T-cell (primary cell): Measurements from ENCODE around the gene CAPN2.

DNA sequence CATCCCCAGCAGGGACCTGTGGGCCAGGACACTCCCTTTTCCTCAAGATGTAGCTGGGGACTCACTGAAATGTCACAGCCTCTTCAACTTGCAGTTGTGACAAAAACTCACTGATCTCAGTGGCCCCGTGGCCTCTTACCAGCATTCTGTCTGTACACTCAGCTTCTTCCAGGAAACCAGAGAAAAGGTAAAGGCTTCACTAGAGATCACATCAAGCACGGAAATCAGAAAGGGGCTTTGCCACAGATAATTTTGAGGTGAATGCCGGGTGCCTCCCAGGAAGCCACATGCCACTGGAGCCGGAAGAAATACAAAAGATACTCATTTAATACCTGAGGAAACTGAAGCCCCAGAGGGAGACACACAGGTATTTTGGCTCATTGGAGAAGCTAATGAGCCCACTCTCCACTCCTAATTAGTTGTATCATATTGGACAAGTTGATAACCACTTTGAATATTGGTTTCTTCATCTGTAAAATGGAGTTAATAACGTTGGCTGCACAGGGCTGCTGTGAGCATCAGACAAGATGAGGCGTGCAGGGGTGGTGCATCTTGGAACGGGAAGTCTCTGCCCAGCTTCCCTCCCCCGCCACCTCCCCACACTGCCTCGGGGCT lies 122.4 kb downstream of the CCDC185 start:
- PRO-cap, 7 experiments = peak in 6 of 7 experiments; most common plus-strand start position 354 of the sequence (in 1); most common minus-strand start position 160 of the sequence (in 6)

DNA sequence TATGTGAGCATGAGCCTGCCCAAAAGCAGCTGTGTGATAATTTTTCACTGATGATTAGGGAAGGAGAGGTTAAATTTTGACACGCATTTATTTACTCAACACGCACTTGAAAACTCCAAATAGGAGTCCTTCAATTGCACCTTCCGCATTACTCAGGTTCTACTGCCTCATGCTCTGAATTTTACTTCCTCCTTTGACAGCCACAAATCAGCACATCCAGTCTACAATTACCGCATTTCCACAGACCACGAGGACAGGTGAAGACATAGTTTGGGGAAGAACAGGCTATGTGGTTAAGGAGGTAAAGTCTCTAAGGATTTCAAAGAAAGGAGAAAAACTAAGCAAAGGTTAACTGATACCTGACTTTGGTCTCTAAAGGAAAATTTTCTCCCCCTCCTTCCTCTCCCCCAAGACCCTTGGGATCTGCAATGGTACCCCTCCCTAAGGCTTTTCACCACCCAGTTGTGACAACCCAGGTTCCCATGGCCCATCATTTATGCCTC lies 2.5 kb downstream of the CAPN8 start:
- PRO-cap, 7 experiments = no peak in any of the 7 experiments

- PRO-cap, 7 experiments = peak in 7 of 7 experiments; most common plus-strand start chr1:223712418 (in 2); most common minus-strand start chr1:223713048 (in 7)
Measured at GRCh38 chr1:223712305-223713458, at the start of gene CAPN2. CAPN2 (plus strand) TSS chr1:223712539.

- PRO-cap, 7 experiments = no peak in any of the 7 experiments
Measured at GRCh38 chr1:223714661-223715934, 2.8 kb downstream of the CAPN2 start.

- PRO-cap, 7 experiments = no peak in any of the 7 experiments
Measured at GRCh38 chr1:223720619-223721579, 8.6 kb downstream of the CAPN2 start.

DNA sequence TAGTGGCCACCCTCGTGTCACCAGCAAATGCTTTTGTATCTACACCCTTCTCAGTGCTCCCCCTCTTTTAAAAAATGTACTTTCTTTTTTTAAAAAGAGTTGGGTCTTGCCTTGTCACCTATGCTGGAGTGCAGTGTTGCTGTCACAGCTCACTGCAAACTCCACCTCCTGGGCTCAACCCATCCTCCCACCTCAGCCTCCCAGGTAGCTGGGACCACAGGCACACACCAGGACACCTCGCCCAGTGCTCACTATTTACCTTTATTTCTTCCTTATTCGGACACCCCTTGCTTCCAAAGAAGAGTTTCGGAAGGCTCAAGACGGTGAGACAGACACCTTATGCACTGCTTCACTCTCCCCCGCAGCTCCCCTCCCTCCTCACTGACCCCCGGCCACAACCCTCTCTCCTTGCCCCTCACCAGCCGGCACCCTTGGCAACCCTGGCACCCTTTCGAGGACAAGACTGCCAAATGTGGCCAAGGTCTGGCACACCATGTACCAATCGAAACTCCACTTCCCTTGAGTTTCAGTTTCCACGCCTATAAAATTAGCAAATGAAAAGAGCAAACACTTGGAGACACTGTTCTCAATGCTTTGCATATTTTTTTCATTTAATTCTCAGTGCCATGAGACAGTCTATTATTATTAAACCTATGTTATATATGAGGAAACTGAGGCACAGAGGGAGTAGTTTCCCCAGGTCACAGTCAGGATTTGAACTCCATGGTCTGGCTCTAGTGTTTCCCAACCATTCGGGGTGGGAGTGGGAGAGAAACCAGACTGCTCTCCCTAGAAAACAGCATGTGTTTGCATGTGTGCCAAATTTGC lies 22.1 kb downstream of the CAPN2 start:
- PRO-cap, 7 experiments = no peak in any of the 7 experiments

DNA sequence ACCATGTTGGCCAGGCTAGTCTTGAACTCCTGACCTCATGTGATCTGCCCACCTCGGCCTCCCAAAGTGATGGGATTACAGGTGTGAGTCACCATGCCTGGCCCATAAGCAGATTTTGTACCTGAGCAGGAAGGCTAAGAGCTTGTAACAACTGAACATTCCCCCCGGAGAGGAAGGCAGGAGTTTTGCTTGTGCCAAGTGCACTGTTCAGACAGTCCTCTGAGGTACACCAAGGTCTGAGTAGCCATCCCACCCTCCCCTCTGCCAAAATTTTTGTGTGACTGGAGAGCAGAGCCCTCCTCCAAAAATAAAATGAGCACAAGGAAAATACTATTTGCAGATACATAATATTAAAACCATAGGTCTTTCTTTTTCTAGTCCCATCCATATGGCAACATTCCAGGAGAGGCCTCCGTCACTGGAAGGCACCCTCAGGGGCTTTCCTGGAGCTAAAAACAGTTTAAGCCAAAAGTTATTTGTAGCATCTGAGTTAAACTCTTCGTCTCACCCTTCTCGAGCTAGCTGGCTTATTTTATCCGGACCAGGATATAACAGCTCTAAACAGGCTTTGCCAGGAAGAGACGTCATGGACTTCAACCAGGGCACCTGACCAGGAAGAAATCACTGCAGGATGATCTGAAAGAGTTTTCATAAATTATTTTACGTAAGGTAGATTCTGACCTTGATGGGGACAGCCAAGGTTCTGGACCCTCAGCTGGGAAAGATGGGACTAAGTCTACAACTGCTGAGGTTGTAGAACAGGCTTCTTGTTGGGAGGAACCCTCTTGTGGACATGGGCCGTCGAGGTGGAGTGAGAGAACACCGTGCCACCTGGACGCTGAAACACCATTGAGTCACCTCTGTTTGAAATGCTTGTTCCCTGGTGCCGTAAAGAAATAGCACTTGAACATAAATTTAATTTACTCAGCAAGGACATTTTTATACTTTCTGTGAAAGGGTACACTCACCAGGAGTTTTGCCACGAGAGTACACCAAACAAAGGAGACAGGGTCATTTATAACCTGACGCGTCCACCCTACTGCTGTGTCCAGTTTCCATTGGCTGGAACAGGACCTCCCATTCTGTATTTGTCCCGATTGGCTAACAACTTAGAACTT lies 27.4 kb downstream of the CAPN2 start:
- PRO-cap, 7 experiments = no peak in any of the 7 experiments

- PRO-cap, 7 experiments = no peak in any of the 7 experiments
Measured at GRCh38 chr1:223748670-223749535, 36.6 kb downstream of the CAPN2 start.

DNA sequence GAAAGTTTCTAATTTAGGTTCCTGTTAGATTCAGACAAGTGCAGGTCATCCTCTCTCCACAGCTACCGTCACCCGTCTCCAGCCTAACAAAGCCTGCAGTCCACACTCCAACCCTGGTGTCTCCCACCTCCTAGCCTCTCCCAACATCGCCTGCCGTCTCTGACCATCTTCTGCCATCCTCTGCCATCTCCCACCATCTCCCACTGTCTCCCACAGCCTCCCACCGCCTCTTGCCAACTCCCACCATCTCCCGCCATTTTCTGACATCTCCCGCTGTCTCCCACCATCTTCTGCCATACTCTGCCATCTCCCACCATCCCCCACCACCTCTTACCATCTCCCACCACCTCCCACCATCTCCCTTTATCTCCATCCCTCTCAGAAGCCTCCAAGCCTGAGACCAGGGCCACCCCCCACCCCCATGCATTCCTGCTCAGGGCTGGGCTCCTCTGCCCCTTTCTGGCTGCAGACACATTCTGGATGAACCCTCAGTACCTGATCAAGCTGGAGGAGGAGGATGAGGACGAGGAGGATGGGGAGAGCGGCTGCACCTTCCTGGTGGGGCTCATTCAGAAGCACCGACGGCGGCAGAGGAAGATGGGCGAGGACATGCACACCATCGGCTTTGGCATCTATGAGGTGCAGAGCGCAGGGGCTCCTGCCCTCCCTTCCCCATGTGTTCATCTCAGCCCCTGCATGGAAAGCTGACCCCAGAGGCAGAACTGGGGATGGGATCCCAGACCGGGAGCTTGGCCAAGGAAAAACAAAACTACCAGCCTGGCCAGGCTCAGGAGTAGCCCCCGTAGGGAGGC lies 42.9 kb downstream of the CAPN2 start:
- PRO-cap, 7 experiments = no peak in any of the 7 experiments

DNA sequence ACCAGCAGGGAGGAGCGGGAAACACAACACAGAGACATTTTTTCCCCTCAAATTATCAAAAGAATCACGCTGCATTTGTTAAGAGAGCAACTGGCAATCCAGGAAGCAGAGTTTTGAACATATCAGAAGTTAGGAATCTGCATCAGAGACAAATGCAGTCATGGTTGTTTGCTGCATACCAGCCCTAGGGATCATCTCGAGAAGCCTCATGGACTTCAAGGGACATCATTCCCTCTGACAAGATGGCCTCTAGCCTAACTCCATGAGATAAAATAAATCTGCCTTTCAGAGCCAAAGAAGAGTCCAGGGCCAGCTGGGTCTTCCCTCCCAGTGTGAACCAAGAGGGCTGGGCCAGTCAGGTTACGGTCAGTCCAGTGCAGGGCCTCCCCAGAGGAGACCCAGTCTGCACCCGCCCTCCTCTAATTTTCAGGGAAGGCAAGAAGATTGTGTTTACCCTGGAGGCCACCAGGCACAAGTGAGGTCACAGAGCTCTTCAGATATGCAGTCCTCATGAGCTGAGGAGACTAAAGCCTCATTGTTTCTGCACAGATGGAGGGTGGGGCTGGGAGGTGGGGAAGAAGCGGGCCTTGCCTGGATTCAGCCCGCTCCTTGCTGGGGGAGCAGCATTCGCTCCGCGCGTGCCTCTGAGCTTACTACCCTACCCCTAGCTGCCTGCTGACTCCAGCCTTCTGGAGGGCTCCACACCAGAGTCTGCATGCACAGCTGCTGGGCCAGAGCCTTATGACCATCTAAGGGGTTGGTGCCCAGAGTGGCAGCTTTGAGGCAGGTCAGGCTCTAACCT lies 52.8 kb downstream of the CAPN2 start:
- PRO-cap, 7 experiments = no peak in any of the 7 experiments

DNA sequence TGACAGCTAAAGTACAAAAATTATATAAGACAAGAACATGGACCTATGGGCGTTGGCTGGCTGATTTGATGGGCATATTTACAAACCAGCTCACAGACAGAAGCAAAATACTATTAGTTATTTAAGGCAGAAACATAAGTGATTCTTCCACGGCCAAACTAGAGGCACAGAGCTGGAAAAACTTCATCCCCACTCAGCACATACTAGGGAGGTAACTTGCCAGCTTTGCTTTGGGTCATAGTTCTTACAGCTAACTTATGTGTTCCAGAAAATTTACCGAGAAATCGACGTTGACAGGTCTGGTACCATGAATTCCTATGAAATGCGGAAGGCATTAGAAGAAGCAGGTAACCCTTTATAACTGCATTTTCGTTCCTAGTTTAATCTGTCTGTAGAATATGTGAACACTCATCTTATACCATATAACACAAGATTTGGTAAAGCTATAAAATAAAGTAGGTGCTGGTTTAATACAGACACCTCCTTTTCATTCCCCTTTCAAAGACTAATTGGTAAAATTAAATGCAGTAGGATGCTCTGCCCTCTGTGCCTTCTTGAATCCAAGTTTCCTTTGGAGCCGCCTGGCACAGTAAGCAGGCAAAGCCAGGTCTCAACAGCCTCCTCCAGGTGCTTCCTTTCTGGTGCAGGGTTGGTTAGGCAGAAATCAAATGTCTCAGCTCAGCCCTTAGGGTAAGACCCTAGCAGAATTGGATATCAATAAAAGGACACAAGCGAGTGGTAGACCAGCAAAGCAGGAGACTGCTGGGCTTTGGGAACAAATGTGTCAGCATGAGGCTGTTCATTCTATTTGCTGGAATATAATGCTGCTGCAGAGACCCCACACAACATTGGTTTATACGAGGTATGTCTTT lies 58.1 kb downstream of the CAPN2 start:
- PRO-cap, 7 experiments = no peak in any of the 7 experiments

GRCh38 chr1:223813737-223814551 lies 31.8 kb downstream of the TP53BP2 start:
- PRO-cap, 7 experiments = no peak in any of the 7 experiments

DNA sequence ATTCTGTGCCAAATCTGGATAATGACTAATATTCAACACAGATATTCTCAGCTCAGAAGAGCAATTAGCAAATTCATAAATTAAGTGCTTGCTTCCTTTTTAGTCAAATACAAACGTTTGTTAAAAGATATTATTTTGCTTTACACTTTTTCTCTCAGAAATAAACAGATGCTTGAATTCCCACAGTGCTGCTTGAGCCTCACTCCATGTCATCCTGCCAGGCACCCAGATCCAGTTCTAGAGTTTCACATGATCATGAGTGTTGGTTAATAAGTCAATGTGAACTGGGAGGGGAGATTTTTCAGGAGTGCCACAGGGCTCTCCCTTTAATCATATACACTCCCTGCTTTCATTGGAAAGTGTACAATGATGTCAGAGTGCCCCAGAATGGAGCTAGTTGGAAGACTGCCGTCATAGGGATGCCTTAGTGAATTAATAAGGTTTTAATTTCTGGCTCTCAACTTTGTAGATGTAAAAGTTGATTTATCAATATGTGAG lies 69.8 kb upstream of the TP53BP2 start:
- PRO-cap, 7 experiments = no peak in any of the 7 experiments

GRCh38 chr1:224015626-224016689 lies 98.0 kb upstream of the FBXO28 start:
- PRO-cap, 7 experiments = no peak in any of the 7 experiments

- PRO-cap, 7 experiments = no peak in any of the 7 experiments
Measured at GRCh38 chr1:224199514-224199914, 16.5 kb downstream of the DEGS1 start.

DNA sequence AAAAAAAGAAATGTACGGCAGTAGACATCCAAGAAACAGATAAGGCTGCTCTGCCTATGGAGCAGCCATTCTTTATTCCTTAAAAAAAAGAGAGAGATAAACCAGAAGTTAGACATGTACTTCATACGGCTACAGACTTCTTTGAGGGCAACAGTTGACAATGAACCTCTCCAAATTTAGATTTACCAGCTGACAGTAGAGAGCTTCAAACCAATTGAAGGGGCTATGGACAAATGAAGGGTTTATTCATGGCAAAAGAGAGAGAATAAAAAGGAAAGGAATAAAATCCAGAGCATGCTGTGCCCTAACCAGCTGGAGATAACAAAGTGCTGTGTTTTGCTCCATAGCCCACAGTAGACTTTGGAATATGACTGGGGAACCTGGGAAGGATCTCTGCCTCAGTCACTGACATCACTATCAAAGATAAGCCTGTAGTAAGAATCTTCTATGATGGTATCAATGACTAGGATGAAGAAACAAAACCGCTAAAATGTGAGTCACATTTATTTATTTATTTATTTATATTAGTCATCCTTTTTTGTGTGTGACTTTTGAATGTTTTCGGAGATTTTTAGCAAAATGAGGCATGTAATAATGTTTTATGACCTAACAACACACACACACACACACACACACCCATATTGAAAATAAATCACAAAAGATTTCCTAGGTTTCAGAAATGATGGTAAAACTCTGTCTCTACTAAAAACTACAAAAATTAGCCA lies 56.4 kb downstream of the NVL start:
- PRO-cap, 7 experiments = no peak in any of the 7 experiments

DNA sequence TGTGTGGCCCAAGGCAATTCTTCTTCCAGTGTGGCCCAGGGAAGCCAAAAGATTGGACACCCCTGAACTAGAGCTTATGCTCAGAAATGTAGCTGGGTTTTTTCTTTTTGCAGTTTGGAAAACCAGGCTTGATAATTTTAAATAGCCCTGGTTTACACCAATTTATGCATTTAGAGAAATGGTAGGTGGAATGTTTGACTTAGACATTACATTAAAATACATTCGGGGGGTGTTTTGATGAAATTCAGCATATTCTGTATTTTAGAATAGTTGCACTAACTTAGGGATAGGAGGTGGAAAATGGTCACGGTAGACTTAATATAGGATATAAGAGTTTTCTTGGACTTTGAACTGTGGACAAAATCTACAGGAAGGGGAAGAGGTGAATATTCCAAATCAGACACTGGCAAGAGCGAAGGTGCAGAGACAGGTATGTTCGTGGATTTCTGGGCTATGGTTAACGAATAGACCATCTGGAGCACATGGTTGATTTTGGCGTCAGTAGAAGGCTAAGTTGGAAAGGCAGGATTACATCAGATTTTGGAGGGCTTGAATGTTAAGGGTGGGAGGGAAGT lies 2.0 kb downstream of the CNIH4 start:
- PRO-cap, 7 experiments = no peak in any of the 7 experiments

- PRO-cap, 7 experiments = no peak in any of the 7 experiments
Measured at GRCh38 chr1:224387872-224388592, 31.4 kb downstream of the CNIH4 start.

DNA sequence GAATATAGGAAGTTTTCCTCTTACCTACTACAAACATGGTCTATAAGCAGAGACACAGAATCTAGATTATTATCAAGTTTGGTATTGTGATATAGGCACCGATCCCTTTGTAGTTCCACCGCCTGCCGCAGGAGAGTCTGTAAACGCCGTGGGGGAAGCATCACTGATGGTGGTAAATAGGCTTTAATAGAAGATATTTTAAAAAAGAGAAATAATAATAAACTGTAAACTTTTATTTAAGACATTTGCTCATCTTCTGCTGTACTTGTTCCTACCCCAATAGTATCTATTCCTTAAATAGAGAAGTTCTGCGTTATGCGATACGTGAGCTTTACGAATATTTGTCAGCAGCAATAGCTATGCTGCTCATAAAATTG lies 16.4 kb downstream of the WDR26 start:
- PRO-cap, 7 experiments = no peak in any of the 7 experiments

DNA sequence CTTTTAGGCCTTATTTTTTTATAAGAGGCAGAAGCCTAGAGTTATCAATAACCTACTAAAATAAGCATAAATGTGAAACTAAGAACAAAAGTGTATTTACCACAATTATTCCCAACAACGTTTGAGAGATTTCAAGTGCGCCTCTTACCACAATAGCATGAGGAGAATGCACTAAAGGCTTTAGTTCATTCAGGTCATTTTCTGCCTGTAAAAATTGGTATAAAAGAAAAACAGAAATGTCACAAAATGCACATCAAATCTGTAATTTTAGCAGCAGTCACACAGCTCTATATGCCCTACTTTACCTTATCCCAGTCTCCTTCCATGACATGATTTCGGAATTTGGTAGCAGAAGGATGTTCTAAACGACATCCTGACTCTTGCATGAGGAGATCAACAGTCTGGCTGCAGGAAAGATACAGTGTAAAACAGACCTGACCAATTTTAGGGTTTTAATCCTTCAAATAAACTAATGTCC lies 3.2 kb downstream of the WDR26 start:
- PRO-cap, 7 experiments = no peak in any of the 7 experiments